GM19239 (cell line): ENCODE data around the genes SLC16A13, ACAP1 and TMEM95.

- RRBS, result 10% methylated on average over 2 of the region's 22 CpGs
These were observed 1.0 kb downstream of the KIAA0753 start for GRCh38 chr17:6639401-6639953.

DNA sequence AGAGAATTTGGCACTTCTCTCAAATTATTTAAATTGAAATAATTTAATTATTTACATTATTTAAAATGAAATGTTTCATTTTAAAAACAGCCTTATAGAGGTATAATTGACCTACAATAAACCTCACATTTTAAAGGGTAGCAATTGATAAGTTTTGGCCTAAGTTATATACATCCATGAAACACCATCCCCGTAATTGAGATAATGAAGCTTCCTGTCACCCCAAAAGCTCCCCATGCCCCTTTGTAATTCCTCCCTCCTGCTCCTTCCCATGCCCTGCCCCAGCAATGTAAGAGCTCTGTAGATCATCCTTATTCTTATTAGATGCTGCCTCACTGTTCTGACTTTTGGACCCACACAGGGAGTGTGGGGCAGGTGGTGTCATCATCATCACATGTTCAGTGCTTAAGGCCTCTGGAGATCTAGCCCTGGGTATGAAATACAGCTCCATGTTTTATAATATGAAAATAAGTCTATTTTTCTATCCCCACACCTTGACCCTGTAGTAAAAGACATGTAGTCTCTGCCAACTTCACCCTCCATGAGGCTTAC, 1.8 kb downstream of the XAF1 start:
- RRBS, result no CpG with 5 or more reads among the region's 1 CpG

- RRBS, result no CpG with 5 or more reads among the region's 8 CpGs
These were observed 22.0 kb downstream of the FBXO39 start for GRCh38 chr17:6797869-6798549.

GRCh38 chr17:6858103-6858501, 26.6 kb upstream of the TEKT1 start:
- RRBS, result no CpG with 5 or more reads among the region's 3 CpGs

- RRBS, result no CpG with 5 or more reads among the region's 27 CpGs
These were observed 869 bp downstream of the C17orf49 start for GRCh38 chr17:7015228-7016073.

DNA sequence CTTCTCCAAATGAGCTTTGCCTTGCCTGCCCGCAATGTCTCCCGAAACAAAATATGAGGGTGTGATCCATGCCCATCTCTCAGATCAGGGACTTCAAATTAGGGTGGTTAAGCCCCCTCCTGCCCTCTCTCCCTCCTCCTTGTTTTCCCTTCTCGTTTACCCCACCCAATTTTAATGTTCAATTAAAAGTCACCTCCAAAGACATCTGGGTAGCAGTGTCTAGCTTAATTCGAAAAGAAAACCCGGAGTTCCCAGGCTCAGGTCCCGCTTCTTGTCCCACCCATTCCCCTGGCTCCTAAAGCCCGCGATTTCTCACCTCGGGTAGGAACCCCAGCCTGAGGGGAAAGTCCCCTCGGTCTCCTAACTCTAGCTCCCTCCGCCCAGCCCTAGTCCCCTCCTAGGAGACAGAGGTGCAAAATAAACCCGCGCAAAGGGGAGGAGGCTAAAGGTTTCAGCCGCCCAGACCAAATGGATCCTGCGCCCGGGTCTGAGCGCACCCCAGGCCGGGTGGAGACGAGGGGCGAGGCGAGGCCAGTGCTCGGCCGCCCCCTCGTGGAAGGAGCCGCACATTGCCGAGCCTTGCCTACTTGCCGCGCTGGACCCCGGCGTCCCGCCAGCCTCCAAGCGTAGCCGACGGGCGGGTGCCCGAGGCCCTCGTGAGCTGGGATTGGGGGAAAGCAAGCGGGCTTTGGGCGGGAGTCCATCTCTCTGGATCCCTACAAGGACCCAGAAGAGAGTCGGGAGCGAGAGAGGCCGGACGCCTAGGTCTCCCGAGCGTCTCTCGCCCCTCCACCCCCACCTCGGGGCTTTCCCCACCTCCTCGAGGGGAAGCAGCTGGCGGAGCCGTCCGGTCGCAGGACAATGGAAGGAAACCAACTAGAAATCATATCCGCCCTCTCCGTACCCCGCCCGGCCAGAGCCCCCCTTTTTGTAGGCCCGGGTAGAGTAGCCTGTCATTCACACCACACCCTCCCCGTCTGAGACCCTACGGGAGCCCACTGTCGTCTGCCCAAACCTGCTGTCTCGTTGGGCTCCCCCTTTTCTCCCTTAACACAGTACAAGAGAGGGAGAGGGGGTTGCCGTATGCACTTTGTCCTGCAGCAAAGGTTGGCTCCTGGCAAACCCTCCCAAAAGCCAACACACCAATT, 872 bp upstream of the BCL6B start:
- RRBS, result 1% methylated on average over 17 of the region's 62 CpGs

- RRBS, result no CpG with 5 or more reads among the region's 12 CpGs
These were observed 755 bp upstream of the SLC16A13 start for GRCh38 chr17:7034839-7035681.

DNA sequence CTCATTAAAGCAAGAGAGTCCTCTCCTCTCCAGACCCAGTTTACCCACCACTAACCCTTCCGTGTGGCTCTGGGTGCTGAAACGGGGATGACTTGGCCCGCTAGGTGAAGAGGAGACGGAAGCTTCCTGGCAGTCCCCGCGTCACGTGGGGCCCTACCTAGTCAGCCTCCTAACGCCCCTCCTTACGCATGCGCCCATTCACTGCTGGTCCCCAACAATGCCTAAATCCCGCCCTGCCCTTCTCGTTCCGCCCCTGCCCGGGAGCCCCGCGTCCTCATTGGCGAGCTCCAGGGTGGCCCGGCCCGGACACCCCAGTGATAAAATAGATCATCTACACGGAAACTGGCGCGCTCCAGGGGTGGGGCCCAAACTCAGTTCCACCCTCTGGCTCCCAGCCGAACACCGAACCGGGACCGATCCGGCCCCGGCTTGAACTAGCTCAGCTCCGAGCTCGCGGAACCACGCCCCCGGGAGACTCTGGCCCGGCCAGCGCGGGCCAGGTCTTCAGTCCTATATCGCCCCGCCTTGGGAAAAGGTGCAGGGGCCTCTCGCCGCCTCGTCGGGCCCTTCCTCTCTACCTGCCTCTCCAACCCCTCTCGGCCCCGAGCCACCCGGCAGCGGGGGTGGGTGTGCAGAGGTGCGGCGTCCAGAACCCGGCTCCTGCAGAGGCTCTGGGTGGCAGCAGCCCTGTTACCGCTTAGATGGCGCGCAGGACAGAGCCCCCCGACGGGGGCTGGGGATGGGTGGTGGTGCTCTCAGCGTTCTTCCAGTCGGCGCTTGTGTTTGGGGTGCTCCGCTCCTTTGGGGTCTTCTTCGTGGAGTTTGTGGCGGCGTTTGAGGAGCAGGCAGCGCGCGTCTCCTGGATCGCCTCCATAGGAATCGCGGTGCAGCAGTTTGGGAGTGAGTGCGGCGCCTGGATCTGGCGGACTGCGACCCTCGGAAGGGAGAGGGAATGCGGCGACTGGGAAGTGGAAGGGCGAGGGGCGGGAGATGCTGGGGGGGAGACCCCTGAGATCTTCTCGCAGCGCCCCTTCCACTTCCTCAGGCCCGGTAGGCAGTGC, at the start of gene SLC16A13:
Gene SLC16A13, plus strand, starts transcription at position 334 of the 1,061 bp plus-strand sequence.
- RRBS, result 2% methylated on average over 18 of the region's 79 CpGs

- RRBS, result no CpG with 5 or more reads among the region's 21 CpGs
These were observed 713 bp downstream of the ASGR2 start for GRCh38 chr17:7113725-7114492.

DNA sequence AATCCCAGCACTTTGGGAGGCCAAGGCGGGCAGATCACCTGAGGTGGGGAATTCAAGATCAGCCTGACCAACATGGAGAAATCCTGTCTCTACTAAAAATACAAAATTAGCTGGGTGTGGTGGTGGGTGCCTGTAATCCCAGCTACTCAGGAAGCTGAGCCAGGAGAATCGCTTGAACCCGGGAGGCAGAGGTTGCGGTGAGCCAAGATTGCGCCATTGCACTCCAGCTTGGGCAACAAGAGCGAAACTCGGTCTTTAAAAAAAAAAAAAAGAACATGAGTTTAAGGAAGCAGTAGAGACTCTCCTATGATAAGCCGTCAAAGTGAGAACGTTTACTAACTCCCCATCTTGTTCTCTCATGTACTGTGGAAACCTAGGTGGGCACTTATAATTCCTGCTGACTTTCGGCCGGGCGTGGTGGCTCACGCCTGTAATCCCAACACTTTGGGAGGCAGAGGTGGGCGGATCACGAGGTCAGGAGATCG, 6.0 kb upstream of the ASGR2 start:
- RRBS, result no CpG with 5 or more reads among the region's 16 CpGs

DNA sequence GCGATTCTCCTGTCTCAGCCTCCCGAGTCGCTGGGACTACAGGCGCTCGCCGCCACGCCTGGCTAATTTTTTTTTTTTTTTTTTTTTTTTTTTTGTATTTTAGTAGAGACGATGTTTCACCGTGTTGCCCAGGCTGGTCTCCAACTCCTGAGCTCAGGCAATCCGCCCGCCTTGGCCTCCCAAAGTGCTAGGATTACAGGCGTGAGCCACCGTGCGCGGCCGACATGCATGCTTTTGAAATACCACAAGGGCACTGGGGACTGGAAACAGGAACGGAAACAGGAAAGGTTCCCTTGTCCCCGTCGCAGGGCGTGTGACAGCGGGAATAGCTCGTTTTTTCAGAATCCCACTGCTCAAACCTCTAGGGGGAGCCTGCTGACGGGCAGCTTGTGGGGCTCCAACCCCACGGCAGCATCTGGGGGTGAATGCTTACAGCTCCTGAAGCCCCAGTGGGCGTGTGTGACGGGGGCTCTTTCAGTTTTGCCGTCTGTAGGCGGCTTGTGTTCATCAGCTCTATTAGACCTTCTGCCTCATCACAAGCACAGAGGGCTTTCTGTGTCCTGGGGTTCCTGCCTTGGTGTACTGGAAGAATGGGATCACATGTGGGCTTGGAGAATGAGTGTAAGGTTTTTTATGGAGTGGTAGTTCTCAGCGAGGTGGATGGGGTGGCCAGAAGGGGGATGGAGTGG, 18.8 kb upstream of the ASGR2 start:
- RRBS, result no CpG with 5 or more reads among the region's 29 CpGs

GRCh38 chr17:7207174-7207936, 10.1 kb downstream of the DLG4 start:
- RRBS, result no CpG with 5 or more reads among the region's 22 CpGs

DNA sequence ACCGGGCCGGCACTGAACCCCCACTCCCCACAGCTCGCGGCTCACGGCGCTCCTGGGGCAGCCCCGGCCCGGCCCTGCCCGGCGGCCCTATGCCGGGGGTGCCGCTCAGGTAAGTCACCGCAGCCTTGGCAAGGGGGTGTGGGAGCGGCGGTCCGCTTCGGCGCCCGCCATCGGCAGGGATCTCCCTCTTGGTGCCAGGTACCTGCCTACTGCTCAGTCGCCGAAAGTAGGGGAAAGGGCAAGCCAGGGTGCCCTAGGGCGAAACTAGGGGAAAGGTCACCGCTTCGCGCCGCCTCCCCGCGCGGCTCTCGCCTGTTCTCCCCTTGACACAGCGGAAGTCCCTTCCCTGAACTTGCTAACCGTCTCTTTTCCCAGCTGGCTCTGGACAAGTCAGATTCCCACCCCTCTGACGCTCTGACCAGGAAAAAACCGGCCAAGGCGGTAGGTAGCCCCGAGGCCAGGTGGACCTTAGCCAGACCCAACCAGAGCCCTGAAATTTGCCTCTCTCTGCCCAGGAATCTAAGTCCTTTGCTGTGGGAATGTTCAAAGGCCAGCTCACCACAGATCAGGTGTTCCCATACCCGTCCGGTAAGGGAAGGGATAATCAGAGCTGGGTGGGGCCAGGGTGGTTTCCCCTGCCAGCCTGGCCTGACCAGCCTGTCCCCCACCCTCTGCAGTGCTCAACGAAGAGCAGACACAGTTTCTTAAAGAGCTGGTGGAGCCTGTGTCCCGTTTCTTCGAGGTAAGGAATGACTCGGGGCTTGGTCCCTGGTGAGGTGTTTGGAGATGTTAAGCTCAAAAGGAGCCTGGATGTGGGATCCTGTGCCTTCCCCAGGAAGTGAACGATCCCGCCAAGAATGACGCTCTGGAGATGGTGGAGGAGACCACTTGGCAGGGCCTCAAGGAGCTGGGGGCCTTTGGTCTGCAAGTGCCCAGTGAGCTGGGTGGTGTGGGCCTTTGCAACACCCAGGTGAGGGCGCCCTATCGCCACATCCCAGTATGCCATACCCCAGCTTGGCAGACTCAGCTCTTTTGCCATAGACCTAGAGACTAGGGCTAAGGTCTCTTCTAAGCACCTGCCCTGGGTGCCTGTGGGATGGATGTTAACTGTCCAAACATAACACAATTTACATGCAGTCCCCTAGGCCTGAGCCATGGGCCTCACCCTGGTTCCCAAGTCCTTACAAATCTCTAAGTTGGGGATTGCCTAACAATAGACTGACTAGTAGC, 766 bp downstream of the ACADVL start:
- RRBS, result 0% methylated on average over 5 of the region's 48 CpGs

DNA sequence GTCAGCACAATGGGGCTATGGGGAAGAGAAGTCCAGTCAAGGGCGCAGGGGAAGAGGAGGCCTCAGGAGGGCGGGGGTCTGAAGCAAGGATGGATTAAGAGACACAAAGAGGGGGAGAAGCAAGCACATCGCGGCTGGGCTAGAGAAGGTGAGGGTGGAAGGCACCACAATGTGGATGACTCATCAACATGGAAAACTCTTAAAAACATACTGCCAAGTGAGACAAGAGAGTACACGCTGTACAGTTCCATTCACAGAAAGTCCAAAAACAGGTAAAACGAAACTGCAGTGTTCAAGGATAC, 6.3 kb downstream of the DVL2 start:
- RRBS, result no CpG with 5 or more reads among the region's 6 CpGs

GRCh38 chr17:7235241-7236127, 1.2 kb upstream of the DVL2 start:
- RRBS, result no CpG with 5 or more reads among the region's 14 CpGs

GRCh38 chr17:7251854-7252170, 203 bp upstream of the ELP5 start:
- RRBS, result under 1% methylated on average over 7 of the region's 23 CpGs

DNA sequence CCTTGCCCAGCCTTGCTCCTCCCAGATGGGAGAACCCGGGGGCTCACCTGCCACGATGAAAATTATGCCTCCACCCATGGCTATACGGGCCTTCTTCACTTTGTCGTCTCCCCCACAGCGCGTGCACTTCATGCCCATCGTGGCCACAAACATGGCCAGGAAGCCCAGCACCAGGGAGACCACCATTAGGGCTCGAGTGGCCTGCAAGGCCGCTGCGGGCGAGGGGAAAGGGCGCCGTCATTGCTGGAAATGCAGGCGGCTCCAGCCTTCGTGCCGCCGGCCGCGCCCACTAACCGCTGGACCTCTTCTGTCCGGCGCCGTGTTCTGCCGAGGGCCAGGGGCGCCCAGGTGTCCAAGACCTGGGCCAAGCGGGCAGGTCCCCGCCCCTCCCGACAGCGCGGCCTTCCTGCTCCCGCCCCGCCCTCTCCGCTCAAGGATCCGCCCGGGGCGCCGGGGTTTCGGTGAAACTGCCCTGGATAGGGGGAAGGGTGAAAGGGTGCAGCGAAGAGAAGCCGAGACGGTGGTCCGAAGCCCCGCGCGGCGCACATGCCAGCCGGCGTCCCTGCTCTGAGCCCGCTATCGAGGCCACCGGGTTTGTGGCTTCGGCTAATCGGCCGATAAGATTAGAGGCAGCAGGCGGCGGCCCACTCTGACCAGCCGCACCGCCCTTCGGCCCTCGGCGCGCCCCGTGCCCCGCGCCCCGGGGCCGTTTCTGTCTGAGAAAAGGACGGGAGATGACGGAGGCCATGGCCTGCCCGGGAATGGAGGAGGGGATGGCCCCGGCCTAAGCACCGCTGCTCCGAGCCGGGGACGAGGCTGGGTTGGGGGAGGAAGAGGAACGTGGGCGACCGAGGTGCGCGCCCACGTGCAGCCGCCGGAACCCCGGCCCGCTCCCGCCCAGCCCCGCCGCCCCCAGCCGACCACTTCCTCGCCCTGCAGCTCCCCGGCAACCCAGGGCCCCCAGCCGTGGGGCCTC, 1.2 kb downstream of the CLDN7 start:
- RRBS, result 1% methylated on average over 31 of the region's 92 CpGs

DNA sequence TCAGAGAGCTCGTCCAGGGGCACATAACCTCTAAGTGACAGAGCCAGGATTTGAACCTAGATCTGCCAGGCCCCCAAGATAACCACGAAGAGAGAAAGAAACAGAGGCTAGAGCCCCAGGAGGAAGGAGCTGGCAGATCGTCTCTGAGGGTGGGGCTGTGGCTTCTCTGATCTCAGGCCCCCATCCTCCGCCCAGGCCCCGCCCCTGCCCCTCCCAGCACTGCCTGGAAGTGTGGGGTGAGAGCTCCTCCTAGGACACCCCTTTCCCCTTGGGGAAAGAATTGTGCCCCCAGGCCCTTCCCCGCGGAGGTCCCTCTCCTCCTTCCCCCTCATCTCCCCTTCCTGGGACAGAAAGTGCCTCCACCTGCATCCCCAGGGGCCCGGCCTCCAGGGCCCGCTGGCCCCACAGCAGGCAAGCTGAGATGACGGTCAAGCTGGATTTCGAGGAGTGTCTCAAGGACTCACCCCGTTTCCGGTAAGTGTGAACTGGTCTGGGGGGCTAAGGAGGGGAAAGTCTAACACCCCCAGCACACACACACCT, at the start of gene ACAP1:
Gene ACAP1, plus strand, starts transcription at position 216 of the 540 bp plus-strand sequence.
- RRBS, result under 1% methylated on average over 5 of the region's 13 CpGs

DNA sequence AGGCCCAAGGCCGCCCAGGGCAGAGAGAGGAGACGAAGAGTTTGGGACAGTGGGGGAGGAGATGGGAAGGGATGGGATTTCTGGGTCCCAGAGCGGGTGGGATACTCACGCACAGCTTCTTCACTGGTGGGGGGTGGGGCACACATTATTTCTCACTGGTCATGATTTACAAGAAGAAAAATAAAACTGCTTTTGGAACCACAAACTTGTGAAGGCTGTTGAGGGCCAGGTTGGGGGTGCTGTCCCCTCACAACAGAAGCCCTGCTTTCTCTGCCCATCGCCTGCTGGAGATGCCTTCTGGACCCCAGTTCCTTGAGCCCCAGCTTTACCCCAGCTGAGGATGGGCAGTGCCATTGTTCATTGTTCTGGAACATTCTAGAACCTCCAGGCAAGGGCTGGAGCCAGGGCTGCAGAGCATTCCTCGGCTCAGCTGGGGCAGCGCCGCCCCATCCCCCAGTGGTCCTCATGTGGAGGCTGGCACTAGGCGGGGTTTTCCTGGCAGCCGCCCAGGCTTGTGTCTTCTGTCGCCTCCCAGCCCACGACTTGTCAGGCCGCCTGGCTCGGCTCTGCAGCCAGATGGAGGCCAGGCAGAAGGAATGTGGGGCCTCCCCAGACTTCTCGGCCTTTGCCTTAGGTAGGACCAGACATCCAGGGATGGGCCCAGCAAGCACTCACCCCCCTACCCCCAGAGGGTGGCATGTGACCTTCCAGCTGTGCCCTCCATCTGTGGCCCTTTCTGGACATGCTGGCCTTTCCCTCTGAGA, at the start of gene TMEM95:
Gene TMEM95, plus strand, starts transcription at position 417 of the 764 bp plus-strand sequence.
- RRBS, result no CpG with 5 or more reads among the region's 15 CpGs

GRCh38 chr17:7403341-7403839, 507 bp downstream of the TMEM256 start:
- RRBS, result no CpG with 5 or more reads among the region's 19 CpGs